Prostate gland (tissue), 2 donors: ENCODE results near the genes MCM7, LAMTOR4 and SPDYE3.

DNA sequence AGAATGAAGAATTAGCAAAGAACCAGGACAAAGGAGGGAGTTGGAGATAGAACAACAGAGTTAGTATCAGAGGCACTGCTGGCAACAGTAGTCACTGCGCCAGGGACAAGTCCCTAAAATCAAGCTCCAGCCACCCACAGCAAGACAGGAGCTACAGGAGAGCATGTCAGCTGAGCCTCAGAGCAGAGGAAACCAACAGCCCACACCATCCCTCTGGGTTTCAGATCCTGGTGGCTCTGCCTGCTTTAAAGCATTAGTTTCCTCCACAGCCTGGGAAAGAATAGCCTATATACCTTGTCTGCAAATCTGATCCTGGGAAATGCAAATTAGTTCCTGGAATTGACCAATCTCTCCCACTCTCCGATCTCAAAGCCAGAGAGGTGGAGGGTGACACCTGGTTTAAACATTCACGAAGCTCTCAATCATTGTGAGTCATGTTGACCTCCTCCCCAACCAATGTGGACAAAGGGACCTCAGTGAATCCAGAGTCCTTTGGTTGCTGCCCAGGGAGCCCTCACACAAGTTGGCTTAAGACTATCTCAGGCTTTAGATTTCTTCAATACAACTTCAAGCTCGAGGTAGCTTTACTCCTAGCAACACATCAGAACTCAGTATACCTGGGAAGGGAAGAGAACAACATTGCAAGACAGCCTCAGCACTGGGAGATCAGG is 3.7 kb upstream of the KPNA7 start:
- PRO-cap: no peak
- RAMPAGE, long total RNA, 2 experiments: no peak in any of the 2 experiments

GRCh38 chr7:99392975-99393854 is 15.2 kb downstream of the PDAP1 start:
- PRO-cap: bidirectional peak, plus-strand start at chr7:99393143, minus-strand start at chr7:99393051; unidirectional peak, minus-strand start at chr7:99393383; unidirectional peak, minus-strand start at chr7:99393757
- RAMPAGE, long total RNA, 2 experiments: no peak in any of the 2 experiments

GRCh38 chr7:99398439-99398836 is 10.0 kb downstream of the PDAP1 start:
- PRO-cap: no peak
- RAMPAGE, long total RNA, 2 experiments: no peak in any of the 2 experiments

DNA sequence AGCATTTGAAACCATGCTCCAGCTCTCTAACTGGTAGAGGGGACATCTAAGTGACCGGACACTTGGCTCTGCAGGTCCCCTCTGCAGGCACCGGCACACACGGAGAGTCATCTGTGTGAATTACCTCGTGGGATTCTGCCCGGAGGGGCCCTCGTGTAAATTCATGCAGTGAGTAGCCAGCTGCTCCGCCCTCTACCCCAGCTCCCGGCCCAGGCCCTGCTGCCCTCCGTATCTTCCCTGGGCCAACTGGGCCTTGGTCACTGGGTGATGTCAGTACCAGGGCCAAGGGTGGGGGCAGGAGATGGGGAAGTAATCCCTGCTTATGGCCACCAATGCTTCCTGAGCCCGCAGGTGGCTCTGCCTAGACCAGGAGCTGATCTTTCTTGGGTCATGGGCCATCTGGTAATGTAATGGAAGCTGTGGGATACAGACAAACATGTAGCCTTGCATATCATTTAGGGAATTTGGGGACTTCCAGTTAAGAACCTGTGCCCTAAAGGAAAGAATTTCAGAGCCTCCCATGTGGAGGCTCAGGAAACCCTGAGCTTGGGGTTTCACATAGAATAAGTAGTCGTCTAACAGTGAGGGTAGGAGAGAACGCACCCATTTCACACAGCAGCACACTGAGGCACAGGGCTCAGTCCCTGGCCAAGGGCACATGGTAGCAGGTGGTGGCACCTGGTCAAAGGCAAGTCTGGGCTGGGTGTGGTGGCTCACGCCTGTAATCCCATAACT is 12.1 kb downstream of the CPSF4 start:
- PRO-cap: no peak
- RAMPAGE, long total RNA, 2 experiments: no peak in any of the 2 experiments

DNA sequence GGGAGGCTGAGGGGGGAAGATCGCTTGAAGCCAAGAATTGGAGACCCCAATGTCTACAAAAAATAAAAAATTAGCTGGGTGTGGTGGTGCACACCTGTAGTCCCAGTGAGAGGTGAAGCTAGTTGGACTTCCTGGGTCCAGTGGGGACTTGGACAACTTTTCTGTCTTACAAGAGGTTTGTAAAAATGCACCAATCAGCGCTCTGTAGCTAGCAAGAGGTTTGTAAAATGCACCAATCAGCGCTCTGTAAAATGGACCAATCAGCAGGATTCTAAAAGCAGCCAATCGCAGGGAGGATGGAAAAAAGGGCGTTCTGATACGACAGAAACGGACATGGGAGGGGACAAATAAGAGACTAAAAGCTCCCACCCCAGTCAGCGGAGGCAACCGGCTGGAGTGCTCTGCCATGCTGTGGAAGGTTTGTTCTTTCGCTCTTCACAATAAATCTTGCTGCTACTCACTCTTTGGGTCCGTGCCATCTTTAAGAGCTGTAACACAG is 1.1 kb upstream of the ZNF394 start:
- PRO-cap: no peak
- RAMPAGE, long total RNA, 2 experiments: no peak in any of the 2 experiments

- PRO-cap: no peak
- RAMPAGE, long total RNA, 2 experiments: no peak in any of the 2 experiments
Measured at GRCh38 chr7:99557718-99558158, 704 bp upstream of the ZNF655 start.

DNA sequence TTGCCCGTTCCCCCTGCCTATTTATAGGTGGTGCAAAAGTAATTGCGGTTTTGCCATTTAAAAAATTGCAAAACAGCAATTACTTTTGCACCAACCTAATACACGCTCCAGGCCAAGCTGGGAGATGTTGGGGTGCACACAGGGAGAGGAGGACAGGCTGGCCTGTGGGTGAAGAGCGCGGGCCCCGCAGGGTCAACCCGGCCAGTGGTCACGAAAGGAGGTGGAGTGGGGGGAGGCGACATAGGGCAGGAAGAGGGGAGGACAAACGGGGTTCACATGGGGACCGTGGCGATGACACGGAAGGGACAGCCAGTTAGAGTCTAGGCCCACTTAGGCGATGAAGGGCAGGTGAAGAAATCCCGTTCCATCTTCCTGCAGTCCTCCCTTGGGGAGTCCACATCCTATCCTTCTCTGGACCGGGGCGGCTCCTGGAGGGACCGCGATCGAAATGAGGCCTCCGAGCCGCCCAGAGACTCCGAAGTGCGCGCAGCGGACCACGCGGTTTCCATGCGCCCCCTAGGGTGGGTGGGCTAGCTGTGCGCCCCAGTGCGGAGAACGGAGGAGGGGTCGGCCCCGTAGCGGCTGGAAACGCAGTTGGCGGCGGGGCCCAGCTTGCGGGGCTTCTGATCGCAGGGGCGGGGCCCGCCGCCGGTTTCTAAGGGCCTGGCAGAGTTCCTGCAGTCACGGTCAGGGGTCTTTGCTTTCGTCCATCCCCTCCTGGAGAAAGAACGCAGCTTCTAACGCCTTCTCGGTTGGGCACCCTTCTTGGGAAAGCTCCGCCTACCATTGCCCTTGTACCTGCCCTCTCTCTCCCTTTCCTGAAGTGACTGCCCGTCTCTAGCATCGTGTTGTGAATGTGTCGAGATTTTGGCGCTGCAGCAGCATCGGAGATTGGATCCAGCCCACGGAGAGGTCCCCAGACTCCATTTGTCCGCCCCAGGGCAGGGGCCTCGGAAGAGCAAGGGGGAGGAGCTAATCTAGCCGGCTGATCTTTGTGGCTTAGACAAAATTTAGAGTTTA is 18.0 kb upstream of the TMEM225B start:
- PRO-cap: unidirectional peak, minus-strand start at position 952 of the sequence
- RAMPAGE, long total RNA, 2 experiments: no peak in any of the 2 experiments

- PRO-cap: no peak
- RAMPAGE, long total RNA, 2 experiments: no peak in any of the 2 experiments
Measured at GRCh38 chr7:99617130-99617825, 532 bp downstream of the ZSCAN25 start.

DNA sequence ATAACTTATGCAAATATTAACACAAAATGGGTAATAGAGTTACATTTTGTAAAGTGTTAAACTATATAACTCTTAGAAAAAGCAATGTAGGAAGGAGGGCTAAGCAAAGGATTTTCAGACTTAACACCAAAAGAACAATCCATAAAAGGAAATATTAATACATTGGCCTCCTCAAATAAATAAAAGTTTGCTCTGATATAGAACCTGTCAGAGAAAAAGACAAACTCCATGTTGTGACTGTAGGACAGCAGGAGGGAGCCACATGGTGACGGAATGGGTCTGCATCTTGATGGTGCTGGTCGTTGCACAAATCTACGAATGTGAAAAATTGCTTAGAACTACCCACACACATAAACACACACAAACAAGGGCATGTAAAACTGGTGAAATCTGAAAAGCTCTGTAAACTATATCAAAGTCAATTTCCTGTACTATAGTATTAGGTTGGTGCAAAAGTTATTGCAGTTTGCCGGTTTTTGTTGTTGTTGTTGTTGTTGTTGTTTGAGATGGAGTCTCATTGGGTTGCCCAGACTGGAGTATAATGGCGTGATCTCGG is 8.2 kb downstream of the CYP3A5 start:
- PRO-cap: no peak
- RAMPAGE, long total RNA, 2 experiments: no peak in any of the 2 experiments

- PRO-cap: no peak
- RAMPAGE, long total RNA, 2 experiments: no peak in any of the 2 experiments
Measured at GRCh38 chr7:99729467-99729856, 5.5 kb downstream of the CYP3A7 start.

DNA sequence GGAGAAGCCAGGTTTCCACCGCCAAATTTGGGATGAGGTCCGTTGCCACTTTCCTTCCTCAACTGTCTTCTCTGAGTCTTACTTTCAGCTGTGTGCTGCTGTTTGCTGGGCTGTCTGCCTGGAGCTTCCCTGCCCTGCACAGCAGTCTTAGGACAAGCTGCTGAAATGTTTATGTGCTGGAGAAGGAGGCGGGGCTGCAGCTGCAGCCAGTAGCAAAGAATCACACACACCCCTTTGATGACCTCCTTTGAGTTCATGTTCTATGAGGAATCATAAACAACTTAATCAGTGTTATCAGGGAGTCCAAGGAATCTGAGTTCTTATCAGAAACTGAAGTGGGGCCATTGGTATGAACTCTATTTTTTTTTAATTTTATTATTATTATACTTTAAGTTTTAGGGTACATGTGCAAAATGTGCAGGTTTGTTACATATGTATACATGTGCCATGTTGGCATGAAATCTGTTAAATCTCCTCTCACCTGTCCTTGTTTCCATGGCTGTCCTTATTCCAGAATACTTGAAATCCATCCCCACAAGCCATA is 17.5 kb upstream of the CYP3A7 start:
- PRO-cap: bidirectional peak, plus-strand start at position 288 of the sequence, minus-strand start at position 140 of the sequence
- RAMPAGE, long total RNA, 2 experiments: no peak in any of the 2 experiments

- PRO-cap: no peak
- RAMPAGE, long total RNA, 2 experiments: no peak in any of the 2 experiments
Measured at GRCh38 chr7:99772405-99773163, 11.4 kb downstream of the CYP3A4 start.

- PRO-cap: bidirectional peak, plus-strand start at chr7:99839922, minus-strand start at chr7:99839730
- RAMPAGE, long total RNA, 2 experiments: no peak in any of the 2 experiments
Measured at GRCh38 chr7:99839536-99840217, 11.9 kb downstream of the CYP3A43 start.

DNA sequence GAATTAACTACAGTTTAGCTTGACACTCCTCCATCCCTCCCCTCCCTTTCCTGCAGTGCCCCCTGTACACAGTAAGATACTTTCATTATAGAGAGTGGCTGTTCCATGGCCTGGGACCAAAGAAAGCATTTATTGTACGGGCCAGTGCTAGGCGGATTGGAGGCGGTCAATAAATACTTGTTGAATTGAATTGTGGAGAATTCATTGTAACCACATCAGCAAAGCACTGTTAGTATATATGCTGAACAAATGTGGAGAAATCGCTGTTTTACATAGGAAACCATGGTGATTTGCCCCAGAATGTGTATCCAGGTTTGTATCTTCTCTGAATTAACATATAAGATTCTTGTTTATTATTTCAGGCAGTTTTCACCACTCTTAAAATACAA is 1.2 kb downstream of the ZKSCAN1 start:
- PRO-cap: bidirectional peak, plus-strand start at position 199 of the sequence, minus-strand start at position 71 of the sequence
- RAMPAGE, long total RNA, 2 experiments: no peak in any of the 2 experiments

- PRO-cap: no peak
- RAMPAGE, long total RNA, 2 experiments: no peak in any of the 2 experiments
Measured at GRCh38 chr7:100065476-100066239, 15.9 kb downstream of the ZNF3 start.

- PRO-cap: bidirectional peak, plus-strand start at chr7:100101648, minus-strand start at chr7:100101397
- RAMPAGE, long total RNA, 2 experiments: start-site peak on the minus strand in 1 of 2 experiments, at chr7:100101373-100101417 at its widest, 72 reads per replicate
Measured at GRCh38 chr7:100101011-100101479, at the start of gene MCM7. Gene MCM7 (minus strand): TSS chr7:100101397.

DNA sequence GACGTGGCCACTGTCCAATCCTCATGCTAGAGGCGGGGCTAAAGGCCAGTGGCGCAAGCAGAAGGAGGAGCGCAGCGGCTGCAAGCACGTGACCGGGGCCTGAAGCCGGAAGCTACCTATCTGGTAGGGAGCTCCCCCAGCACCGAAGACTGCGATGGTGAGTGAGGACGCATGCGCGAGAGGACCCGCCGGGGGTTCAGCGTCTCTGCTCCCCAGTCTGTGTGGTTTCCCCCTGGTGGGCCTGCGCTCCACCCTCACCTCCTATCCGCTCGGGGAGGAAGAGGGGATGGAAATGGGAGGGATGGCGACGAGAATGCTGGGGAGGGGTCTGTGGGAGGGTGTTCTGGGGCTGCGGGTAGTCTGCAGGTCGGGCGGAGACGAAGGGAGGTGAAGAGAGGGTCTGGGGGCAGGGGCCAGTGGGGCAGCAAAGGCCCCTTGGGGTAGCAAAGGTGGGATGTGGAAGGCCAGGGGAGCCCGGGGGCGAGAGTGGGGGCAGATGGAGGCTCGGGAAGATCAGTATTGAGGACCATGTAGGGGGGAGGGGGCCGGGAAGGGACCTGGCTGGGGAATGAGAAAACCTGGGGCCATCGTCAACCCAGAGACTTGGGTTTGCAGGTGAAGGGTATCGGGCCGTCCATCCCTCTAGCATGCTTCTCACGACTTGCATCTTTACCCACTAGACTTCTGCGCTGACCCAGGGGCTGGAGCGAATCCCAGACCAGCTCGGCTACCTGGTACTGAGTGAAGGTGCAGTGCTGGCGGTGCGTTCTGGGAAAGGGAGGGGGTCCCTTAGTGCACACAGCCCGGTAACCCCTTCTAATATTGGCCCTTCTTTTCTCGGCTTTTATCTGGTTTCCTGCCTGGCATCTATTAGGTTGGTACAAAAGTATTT is at the start of gene LAMTOR4:
Gene LAMTOR4, plus strand, starts transcription at position 100 of the 892 bp plus-strand sequence.
- PRO-cap: bidirectional peak, plus-strand start at position 145 of the sequence, minus-strand start outside the sequence; unidirectional peak, minus-strand start at position 663 of the sequence
- RAMPAGE, long total RNA, 2 experiments: start-site peak on the plus strand in 2 of 2 experiments, centred at positions 126 to 134 of the sequence, 372 to 508 reads per replicate

DNA sequence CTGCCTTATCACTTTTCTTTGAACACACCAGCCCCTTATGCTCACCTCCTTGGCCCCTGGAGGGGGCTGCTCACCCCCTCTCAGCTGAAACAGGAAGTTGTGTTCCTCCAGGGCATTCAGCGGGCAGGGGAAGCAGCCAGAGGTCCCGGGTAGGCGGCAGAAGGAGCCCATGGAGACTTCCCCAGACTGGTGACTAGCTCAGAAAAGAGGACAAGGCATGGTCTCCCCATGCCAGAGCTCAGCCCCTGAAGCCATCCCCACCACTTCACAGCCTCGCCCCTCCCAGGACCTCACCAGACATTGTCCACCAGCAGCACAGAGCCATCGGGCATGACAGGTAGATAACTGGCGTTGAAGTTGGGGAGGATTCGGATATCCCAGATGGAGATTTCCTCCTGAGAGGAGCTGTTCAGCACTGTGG is 1.7 kb downstream of the TRAPPC14 start:
- PRO-cap: no peak
- RAMPAGE, long total RNA, 2 experiments: no peak in any of the 2 experiments

GRCh38 chr7:100157279-100157663 is 1.3 kb downstream of the TRAPPC14 start:
- PRO-cap: no peak
- RAMPAGE, long total RNA, 2 experiments: no peak in any of the 2 experiments

GRCh38 chr7:100307548-100307798 is at the start of gene SPDYE3:
Gene SPDYE3 (plus strand): TSS chr7:100307702.
- PRO-cap: no peak
- RAMPAGE, long total RNA, 2 experiments: no peak in any of the 2 experiments